ENCODE measurements around the genes SEPHS2, ZNF768, ZNF747, ZNF688, CTF1 and STX4.

- PRO-cap = bidirectional peak, plus-strand start at chr16:30445501, minus-strand start at chr16:30445517; bidirectional peak, plus-strand start at chr16:30446063, minus-strand start at chr16:30445874
These were observed at the start of gene SEPHS2 for GRCh38 chr16:30444948-30445962. SEPHS2 (minus strand) TSS chr16:30445874.

DNA sequence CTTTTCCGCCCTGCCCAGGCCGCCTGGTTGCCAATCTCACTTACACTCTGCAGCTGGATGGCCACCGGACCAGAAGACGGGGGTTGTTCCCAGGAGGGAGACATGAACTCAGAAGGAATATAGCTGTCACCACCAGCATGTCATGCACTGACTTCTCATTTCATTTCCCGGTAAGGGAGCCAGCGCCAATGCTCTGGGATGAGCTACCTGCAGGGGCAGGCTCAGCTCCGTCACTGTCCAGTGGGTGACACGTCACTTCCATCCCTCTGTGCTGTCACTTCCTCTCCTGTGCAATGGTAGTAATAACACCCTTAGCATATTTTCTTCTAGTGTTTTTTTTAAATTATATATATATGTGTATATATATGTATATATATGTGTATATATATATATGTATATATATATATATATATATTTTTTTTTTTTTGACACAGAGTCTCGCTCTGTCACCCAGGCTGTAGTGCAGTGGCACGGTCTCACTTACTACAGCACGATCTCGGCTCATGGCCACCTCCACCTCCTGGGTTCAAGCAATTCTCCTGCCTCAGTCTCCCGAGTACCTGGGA lies 26.9 kb downstream of the ITGAL start:
- PRO-cap = no peak

DNA sequence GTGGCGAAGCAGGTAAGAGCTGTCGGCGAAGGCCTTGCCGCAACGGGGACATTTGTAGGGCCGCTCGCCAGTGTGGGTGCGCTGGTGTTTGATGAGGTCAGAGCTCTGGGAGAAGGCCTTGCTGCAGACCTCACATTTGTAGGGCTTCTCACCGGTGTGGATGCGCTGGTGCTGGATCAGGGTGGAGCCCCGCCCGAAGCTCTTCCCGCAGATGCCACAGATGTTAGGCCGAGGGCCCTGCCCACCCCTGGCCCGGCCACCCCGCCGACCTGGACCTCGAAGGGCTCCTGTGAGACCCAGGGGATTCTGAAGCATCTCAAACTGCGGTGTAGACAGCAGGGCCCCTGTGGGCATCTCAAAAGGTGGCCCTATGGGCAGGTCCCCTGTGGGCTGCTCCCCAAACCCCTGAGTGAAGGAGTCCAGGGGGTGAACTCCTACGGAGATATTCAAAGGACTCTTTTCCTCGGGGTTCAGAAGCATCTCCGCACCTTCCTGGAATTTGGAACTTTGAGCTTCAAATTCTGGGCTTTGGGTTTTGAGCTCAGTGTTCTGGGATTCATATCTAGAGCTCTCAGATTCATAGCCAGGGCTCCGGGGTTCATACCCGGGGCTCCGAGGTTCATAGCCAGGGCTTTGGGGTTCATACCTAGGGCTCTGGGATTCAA lies 1.1 kb downstream of the ZNF768 start:
- PRO-cap = no peak

DNA sequence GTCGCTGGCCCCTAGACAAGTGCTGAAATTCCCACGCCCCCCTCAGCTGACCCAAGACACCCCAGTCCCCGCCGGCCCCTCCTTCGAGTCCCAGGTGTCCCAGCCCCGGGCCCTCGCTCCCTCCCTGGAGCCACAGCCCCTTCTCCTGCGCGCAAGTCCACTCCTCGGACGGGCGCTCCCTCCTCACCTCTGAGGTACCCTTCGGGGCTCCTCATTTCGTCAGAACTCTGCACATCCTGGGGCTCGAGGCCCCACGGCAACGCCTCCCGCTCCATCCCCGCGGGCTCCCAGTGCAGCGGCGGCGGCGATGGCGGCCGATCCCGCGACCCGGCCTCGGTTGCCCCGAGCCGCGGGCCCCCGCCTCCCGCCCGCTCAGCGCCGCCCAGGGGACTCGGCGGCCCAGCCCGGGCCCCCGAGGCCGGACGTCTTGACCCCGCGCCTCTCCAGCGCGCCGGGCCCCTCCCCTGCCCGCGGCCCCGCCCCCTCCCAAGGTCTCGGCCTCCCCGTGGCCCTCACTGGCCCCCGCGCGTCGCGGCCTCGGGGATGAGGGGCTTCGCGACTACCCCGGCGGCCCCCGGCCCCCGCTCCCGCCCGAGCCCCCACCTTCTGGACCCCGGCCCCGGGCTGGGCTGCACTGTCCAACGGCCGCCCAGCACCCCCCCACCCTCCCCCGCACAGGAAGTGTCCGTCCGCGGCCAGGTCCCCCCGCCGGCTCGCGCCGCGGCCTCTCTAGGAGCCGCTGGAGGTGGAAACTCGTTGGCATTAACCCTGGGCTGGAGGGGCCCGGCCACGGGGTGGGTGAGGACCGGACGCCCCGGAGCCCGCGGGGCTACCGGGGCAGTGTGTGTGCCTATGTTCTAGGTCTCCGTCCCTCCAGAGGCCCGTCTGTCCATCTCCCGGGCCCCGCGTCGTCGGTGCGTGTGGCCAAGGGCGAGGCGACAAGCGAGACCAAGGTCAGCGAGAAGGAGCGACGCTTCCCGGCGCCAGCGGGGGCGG lies at the start of gene ZNF768:
Gene ZNF768, minus strand, starts transcription at position 428 of the 996 bp plus-strand sequence.
- PRO-cap = bidirectional peak, plus-strand start at position 533 of the sequence, minus-strand start at position 453 of the sequence; bidirectional peak, plus-strand start at position 765 of the sequence, minus-strand start at position 662 of the sequence; bidirectional peak, plus-strand start outside the sequence, minus-strand start at position 913 of the sequence

DNA sequence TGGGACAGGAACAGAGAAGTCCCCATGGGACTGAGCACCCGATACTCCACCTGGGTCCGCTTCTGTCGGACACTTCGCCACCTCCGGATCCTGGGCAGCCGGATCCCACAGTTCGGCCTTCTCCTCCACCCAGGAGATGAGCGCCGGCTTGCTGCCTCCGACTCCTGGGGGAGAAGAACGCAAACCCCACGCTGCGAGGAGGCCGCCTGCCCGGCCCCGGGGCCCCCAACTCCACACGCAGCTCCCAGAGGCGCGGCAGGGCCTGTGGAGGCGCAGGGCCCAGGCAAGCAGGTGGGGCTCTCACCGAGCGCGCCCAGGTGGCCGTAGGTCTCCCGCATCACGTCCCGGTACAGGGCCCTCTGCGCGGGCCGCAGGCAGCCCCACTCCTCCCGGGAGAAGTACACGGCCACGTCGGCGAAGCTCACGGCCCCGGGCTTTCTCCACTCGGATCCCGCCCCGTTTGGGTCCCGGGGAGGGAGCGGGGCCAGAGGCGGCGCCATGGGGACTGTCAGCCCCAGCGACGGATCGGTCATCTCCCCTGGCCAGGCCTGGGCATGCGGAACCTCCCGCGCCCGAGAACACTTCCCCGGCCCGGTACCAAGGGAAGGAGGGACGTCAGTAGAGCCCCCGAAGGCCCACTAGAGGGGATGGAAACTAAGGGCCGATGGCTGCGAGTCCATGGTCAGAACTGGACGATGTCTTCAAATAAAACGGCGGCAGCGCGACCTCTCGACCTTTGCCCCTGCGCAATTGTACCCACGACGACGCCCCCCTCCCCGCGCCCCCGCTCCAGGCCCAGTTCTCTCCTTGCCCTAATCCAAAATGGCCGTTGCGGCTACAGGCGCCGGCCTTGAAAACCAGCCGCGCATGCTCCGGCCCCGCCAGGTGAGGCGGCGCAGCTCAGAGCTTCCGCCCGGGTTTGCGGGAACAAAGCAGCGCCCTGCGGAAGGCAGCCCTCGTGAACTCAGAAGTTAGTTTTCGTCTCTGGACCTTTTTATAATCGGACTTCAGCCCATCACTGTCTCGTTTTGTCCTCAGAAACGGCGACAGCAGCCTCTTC lies at the start of gene ZNF747:
Gene ZNF747, minus strand, starts transcription at position 712 of the 1,060 bp plus-strand sequence.
- PRO-cap = bidirectional peak, plus-strand start at position 282 of the sequence, minus-strand start at position 293 of the sequence; bidirectional peak, plus-strand start at position 916 of the sequence, minus-strand start at position 446 of the sequence

- PRO-cap = bidirectional peak, plus-strand start at chr16:30571471, minus-strand start at chr16:30571490; bidirectional peak, plus-strand start at chr16:30571555, minus-strand start at chr16:30571569; bidirectional peak, plus-strand start at chr16:30572039, minus-strand start at chr16:30571695; bidirectional peak, plus-strand start at chr16:30572241, minus-strand start at chr16:30572127
These were observed at the start of gene ZNF688 for GRCh38 chr16:30571314-30572489. ZNF688 (minus strand) TSS chr16:30571714.

DNA sequence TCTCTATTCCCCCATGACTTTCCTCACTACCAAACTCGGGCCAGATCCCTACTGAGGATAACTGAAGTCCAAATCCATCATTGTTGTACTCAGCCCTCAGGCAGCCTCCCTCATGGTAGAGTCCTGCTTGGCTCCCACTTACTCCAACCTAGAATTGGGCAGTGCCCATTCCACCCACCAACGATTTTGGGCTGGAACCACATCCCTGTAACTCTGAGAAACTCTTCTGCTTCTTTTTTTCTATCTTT lies 1.2 kb downstream of the PRR14 start:
- PRO-cap = no peak

DNA sequence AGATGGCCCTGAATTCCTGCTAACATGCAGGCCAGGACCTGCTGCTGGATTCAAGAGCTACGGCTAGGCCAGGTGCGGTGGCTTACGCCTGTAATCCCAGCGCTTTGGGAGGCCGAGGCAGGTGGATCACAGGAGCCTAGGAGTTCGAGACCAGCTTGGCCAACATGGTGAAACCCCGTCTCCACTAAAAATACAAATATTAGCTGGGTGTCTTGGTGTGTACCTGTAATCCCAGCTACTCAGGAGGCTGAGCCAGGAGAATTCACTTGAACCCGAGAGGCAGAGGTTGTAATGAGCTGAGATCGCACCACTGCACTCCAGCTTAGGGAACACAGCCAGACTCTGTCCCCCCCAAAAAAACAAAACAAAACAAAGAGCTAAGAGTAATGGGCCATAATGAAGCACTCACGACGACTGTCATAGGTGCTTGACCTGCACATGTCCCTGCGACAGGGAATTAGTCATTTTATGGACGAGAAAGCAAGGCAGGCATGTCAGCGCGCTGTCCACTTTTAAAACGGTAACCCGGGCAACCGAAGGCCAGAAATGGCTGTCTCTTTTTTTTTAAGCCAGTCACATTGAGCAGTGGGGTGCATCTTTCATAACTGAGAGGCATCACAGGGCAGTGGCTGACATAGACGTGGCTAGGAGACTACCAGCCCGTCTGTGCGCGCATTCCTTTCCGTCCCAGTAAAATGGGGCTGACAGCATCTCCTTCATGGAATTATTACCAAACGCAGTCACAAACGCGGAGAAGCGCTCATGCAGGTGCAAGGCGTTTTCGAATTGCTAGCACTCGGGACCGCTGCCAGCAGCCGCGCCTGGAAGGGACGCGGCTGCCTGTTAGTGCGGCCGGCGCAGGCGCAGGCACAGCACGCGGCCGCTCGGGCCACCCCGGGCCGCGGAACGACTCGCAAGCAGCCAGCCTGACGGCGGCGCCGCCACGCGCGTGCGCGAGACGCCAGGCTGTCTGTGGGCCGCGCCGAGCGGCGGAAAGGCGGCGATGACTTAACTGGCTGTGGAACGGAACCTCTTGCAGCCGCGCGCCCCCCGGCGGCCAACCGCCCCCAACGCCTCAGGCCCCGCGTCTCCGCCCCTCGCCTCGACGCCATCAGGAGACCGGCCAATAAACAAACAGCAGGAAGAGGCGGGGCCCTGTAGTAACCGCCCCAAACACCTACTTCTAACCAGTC lies 783 bp upstream of the FBRS start:
- PRO-cap = bidirectional peak, plus-strand start outside the sequence, minus-strand start at position 908 of the sequence

GRCh38 chr16:30658553-30659594 lies 643 bp downstream of the FBRS start:
- PRO-cap = bidirectional peak, plus-strand start at chr16:30658718, minus-strand start at chr16:30658657; bidirectional peak, plus-strand start at chr16:30659078, minus-strand start at chr16:30658910; bidirectional peak, plus-strand start at chr16:30659351, minus-strand start at chr16:30659204; bidirectional peak, plus-strand start at chr16:30659563, minus-strand start at chr16:30659497

DNA sequence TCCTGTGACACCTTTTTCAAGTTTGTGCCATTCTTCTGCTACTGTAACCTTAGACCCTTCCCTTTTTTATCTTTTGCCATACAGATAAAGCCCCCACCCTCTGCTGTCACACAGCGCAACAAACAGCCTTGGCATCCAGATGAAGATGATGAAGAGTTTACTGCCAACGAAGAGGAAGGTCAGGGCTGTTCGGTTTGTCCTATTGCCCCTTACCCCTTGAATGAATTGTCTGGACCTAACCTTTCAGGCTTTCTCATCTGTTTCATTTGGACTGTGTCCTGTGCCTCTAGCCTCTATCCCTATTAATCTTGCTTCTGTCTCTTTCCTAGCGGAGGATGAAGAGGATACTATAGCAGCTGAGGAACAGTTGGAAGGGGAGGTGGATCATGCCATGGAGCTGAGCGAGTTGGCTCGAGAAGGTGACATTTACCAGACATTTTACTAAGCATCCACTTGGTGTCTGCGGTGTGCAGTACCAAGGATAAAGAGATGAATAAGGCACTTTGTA lies 11.8 kb downstream of the SRCAP start:
- PRO-cap = no peak

DNA sequence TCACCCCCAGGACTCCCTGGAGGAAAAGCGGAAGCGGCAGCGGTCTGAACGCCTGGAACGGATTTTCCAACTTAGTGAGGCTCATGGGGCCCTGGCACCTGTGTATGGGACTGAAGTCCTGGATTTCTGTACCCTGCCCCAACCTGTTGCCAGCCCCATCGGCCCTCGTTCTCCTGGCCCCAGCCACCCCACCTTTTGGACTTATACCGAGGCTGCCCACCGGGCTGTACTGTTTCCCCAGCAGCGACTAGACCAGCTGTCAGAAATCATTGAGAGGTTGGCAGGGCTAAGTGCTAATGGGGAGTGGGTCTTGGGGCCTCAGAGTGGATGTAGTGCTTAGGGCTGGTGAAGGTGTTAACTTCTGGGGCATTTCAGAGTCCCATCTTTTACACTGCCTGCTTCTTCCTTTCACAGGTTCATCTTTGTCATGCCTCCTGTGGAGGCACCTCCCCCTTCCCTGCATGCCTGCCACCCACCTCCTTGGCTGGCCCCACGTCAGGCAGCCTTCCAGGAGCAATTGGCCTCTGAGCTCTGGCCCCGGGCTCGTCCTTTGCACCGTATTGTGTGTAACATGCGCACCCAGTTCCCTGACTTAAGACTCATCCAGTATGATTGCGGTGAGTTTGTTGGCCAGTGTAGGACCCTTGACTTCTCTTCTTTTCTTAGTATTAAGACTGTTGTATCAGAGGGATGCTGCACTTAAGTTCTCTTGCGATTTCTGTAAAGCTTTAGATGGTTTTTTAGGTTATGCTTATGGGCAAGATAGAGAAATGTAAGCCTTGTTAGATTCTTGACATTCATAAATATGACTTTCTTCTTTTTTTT lies 11.3 kb upstream of the TMEM265 start:
- PRO-cap = no peak

DNA sequence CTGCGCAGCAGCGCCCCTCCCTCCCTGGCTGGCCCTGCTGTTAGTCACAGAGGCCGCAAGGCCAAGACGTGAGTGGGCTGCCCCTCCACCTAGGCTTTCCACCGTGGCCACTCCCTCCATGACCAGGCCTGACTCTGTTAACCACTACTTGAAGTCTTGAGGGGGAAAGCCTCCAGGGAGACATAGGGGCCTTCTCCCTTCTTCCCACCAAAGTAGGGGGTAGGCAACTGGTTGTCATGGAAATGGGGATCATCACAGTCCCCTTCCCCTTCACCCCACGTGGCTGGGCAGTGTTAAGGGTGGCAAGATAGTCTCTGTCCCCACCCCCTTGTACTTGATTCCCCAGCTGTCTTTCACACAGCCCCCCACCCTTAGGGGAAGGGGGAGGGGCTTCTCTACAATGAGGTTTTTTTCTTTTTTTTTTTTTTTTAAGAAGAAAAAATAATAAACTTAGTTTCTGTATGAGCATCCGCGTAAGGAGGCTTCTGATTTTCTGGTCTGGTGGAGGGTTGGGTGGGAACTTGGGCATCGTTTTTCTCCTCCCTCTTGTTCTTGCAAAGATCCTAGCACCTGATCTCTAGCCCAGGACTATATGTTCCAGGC lies 679 bp upstream of the TMEM265 start:
- PRO-cap = no peak

DNA sequence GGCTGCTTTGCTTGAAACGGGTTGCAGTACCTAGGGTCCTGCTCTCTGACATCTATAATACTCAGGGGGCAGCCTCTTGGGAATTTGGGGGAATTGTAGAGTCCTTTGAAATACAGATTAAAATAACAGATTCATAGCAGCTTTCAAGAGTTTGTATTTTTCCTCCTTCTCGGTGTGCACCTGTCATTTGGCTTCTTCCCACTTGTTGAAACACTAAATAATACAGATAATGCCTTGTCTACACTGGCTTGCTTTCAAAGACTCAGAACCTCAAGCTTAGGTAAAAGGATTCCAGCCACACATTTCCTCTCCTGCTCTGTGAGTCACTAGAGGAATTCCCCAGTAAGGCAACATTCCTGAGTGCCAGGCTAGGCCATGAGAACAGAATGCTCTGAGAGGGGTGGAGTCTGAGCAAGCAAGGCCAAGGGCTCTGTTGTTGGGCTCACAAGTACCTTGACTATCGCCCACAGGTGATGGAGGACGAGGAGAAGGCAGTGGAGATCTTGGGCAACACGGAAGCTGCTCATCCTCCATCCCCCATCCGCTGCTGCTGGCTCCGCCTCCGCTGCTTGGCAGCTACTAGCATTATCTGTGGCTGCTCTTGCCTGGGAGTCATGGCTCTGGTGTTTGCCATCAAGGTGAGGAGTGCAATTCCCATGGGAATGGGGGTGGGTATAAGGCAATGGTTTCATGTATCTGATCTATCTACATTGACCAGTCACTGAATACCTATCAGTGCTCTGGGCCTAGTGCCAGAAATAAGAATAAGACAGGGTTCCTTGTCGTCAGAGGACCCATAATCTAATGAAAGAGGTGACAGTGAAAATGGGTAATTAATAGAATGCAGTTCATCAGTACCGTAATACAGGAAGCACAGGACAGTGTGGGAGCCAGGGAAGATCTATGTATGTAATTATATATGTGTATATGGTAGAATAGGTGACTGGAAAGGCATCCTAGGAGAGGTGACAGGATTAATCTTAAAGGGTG lies 1.1 kb downstream of the TMEM265 start:
- PRO-cap = no peak

- PRO-cap = no peak
These were observed 2.6 kb downstream of the CFAP119 start for GRCh38 chr16:30758958-30760022.

GRCh38 chr16:30896368-30896943 lies at the start of gene CTF1:
CTF1 (plus strand) TSS chr16:30896614.
- PRO-cap = bidirectional peak, plus-strand start at chr16:30896615, minus-strand start at chr16:30896460

DNA sequence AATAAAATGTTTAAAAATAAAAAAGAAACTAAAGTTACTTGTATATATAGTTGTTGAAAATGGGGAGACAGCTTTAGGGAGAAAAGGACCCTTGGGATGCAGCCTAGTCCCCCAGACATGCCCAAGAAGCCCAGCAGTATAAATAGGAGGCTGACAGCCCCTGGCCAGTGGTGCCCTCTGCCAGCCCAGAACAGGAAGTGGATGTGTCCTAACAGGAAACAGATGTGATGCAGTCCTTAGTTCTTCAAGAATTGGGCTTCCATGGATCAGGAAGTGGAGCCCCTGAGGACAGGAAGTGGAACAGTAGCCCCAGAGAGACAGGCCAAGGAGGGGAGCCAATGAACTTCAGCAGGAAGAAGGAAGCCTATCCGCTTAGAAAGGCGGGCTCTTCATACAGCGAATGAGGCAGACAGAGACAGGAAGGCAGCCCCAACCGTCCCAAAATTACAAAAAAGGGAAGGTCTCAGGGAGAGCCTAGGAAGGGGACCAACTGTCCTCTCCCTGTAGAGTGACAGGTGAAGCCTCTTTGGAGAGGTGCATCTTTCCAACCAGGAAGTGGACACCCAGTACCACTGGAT lies 7.2 kb downstream of the CTF1 start:
- PRO-cap = no peak

DNA sequence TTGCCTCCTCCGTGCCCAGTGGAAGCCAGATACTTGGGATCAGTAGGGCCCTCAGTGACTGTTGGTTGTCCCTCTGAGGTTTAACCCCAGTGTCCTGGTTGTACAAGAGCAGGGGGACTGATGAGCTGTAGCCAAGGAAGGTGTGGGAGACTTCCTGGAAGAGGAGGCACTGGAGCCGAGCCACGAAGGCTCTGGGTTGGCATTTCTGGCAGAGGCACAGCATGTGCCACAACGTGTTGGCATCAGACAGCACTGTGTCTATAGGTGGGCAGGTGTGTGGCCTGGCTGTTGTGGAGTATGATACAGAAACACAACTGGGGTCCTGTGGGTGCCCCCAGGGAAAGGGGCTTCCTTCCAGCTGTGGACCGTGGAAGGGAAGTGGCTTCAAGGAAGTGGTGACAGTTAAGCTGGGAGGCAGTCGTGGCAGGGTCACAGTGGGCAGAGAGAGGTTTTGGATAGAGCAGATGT lies 11.3 kb upstream of the ORAI3 start:
- PRO-cap = no peak

GRCh38 chr16:30969196-30970140 lies 11.9 kb downstream of the SETD1A start:
- PRO-cap = no peak

GRCh38 chr16:31032607-31033685 lies at the start of gene STX4:
STX4 (plus strand) TSS chr16:31033558.
- PRO-cap = bidirectional peak, plus-strand start at chr16:31032926, minus-strand start at chr16:31032859; bidirectional peak, plus-strand start at chr16:31033545, minus-strand start at chr16:31033452

GRCh38 chr16:31062897-31063312 lies 11.1 kb downstream of the ZNF668 start:
- PRO-cap = unidirectional peak, minus-strand start at chr16:31063163